Frontal cortex (tissue), 2 donors: Measurements from ENCODE around the gene NYAP2.

GRCh38 chr2:224933352-224933902, 108.8 kb downstream of the DOCK10 start:
- RAMPAGE, long total RNA, result no peak

DNA sequence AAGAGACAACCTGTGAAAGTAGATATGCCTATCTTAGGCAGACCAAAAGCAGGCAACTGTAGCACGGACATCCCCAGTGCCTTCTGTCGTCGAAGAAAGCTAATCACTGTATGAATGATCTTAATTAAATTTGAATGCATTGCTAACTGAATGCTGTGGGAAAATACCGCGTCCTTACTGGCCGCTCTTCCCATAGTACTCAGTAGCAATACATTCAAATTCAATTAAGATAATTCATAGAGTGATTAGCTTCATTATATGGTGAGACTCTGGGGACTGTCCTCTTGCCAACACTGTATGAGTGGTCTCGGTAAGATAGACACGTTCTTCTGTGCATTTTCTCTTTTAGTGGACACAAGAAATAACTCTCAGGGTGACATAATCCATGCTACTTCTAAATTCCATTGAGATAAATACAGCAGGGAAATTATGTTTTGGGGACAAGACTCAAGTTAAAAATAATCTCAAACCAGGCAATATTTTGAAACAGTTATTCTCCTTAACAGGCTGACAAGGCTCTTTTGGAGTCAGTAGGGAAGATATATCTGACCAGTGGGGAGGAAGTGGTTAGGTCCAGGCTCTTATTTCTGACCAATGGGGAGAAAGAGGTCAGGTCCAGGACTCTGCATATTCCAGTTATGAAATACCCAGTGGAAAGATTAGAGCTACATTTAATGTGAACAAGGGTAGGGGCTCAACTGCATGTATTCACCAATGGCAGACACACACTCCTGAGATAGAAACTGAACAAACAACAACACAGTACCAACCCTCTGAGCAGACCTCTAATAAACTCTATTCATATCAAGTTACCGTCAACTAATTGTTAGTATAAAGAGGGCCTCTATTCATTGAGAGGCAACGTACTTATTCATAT, 97.3 kb downstream of the DOCK10 start:
- RAMPAGE, long total RNA, result no peak

DNA sequence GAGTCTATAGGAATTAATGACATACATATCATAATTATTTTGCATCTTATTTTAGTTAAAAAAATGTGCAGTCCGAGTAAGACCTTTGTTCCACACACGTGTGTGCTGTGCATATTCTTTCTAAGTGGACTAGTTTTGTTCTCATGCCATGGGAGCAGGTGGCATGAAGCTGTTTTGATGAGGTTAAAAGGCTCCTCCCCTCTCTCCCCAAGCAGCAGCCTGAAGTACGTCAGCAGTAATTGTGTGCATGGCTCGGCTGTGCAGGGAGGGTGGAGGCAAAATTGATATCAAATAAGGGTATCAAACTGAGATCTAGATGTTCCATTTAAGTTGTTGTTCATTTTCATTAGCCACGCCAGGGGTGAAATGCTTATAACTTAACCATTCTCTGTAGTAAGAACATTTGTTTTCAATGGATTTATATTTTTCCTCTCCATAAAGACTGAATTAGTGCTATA, at the start of gene NYAP2:
TSS of gene NYAP2 (plus strand) at position 235 of the 458 bp plus-strand sequence.
- RAMPAGE, long total RNA, result no peak

DNA sequence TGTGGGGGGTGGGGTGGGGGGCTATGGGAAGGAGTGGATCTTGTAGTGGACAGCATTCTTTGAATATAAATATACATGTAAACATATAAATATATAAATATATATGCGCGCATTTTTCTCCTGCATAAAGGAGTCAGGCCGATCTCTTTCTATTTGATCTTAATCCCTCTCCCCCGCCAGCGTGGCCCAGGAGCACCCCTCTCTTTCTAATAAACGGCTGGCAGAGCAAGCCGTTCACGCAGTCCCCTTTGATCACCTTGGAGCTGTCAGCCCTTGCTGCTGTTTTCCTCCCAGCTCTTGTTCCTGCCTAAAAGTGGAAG, 631.1 kb downstream of the NYAP2 start:
- RAMPAGE, long total RNA, result no peak

DNA sequence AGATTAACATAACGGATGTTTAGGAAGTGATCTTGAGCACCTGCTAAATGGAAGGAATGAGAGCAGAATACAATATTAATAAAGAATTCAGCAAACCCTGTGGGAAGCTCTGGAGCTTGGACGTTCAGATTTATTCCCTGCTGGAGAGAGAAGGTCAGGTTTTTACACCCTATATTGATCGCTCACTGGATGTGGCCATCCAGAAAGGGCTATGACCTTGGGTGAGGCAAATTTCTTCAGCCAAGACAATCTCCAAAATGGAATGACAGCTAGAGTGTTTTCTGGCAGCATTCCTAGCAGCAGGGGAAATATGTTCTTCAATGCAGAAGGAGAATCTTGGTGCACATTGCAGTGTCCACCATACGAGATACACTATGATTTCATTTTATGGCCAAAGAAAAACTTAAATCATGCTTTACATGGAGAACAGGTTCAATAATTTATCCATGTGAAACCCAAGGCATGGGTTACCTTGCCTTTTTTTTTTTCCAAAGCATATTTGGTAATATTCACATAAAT, 288.2 kb downstream of the IRS1 start:
- RAMPAGE, long total RNA, result no peak

GRCh38 chr2:226660529-226661080, 139.0 kb downstream of the IRS1 start:
- RAMPAGE, long total RNA, result no peak

- RAMPAGE, long total RNA, result no peak
These were observed 74.1 kb downstream of the IRS1 start for GRCh38 chr2:226725579-226725810.

DNA sequence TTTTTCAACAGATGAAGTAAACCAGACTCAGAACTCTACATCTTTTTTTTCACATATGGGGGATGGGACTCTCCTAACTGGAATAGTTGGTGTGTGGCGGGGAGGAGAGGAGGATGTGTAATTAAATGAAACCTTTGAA, 73.9 kb downstream of the IRS1 start:
- RAMPAGE, long total RNA, result no peak

- RAMPAGE, long total RNA, result no peak
These were observed 73.4 kb downstream of the IRS1 start for GRCh38 chr2:226726191-226726616.

DNA sequence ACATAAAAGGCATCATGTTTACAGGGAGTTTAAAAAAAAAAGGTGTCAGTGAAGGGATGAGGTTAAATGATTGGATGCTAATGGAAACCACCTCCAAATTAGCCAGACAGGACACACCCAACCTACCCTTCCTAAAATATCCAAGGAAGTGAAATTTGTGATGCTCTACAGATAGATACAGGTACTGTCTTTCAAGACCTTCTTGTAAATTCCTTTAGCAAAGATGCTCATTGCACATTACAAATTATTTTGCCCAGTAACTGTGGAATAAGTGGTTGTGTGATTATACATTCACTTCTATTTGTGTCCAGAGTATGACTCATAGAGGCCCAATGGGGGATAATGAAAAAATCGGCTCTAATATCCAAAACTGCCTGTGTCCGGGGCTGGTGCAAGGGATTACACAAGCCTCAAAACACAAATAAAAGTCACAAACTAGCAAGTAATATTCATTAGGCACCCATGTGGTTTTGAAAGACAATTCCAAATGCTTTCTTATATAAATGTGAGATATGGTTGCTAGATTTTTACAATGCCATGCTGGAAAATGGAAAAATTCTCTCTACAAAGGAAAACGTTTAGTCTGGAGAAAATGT, 40.8 kb downstream of the IRS1 start:
- RAMPAGE, long total RNA, result no peak

DNA sequence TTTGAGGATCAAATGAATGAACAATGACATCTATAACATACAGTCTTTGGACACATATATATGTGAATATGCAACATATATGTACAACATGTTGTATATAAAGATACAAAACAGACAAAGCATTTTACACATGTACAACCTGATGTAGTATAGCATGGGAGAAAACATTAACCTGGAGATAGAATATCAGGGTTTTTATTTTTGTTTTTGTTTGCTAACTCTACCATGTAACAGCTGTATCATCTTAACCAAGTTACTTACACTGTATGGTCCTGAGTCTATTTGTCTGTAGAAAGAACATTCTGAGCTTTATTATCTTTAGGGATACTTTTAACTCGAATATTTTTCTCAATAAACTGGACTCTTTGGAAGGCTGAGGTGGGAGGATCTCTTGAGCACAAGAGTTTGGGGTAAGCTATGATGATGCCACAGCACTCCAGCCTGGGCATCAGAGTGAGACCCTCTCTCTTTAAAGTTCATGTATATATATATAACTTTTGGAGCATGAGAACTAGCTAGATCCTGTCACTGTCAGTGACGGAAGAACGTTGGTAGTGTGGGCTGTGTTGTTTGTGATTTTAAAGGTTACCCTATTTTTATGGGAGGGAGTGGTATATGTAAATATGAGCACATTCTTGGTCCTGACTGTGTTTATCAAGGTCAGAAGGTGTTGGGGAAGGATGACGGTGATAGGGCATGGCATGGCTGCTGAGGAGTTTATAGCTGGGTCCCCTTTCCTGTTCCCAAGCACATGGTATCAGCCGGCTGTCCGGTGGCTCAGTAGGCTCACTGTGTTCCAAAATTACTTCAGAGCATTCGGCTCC, 28.9 kb downstream of the IRS1 start:
- RAMPAGE, long total RNA, result no peak

- RAMPAGE, long total RNA, result no peak
These were observed 7.2 kb downstream of the IRS1 start for GRCh38 chr2:226792170-226793040.

DNA sequence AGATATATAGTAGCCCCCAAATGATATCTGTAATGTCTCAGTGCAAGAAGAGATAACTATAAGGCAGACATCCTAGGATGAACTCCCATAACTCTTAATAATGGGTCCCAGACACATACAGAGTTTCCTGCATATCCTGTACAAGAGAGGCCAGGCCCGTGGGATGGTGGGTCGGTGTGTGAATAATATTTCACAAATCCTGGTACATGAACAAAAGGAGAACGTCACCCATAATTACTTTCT, 5.6 kb downstream of the IRS1 start:
- RAMPAGE, long total RNA, result no peak

DNA sequence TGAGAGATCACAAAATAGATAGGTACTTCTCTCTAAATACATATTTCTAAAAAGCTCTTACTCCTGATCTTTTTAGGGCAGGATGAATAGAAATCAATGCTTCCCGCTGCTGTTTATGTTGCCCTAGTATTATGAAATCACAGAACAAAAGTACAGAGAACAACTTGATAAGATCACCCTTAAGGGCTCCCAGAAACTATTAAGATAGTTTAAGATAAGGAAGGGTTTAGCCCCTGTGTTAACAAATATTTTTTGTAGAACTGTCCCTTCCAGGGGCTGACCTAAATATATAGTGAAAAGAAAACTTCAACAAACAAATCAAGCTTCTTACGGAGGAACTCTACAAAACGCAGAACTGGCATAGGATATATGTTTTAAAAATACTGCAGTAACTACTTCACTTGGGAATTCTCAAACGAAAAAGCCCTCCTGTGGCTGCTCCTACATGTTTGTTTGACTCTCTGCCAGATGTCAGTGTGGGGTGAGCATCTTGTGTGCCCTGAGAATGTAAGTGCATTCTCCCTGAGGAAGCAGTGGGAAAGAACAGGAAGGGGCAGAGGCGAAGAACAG, 5.2 kb downstream of the IRS1 start:
- RAMPAGE, long total RNA, result no peak

- RAMPAGE, long total RNA, result no peak
These were observed 2.5 kb downstream of the IRS1 start for GRCh38 chr2:226797173-226797537.

GRCh38 chr2:227064763-227065613, 99.0 kb downstream of the COL4A4 start:
- RAMPAGE, long total RNA, result no peak

GRCh38 chr2:227406352-227406686, 18.6 kb upstream of the SCYGR1 start:
- RAMPAGE, long total RNA, result no peak

DNA sequence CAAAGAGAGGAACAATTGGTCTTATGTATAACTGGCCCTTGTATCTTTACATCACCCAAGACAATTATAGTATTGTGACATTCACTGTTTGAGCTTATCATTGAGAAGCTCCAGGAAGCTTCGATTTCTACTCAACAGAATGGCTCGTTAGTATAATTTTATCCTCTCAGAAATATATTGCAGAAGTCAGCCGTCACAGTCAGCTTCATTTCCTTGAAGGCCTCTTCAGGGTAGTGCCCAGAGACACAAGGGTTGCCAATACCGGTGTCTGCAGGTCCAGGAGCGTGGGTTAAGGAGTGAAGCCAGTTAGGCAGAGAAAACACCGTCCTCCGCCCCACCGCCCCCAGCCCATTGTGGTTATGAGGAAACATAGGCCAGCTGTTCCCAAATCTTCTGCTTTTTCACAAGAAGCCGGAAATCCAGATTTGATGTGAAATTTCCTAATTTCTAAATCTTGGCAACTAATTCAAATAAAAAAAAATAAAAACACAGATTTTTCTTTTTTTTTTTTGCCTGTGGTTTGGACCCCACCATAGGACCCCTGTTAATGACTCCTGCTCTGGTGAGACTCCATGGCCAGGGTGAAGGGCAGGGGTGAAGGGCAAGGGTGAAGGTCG, 28.4 kb upstream of the SCYGR1 start:
- RAMPAGE, long total RNA, result no peak

GRCh38 chr2:227546977-227547469, 51.7 kb upstream of the SCYGR2 start:
- RAMPAGE, long total RNA, result no peak

- RAMPAGE, long total RNA, result no peak
These were observed 499.3 kb downstream of the PID1 start for GRCh38 chr2:228771735-228772303.